Retinal pigment epithelial cell (primary cell): ENCODE results near the genes LIPG and CFAP53.

GRCh38 chr18:48714757-48715424 is 176.1 kb downstream of the CTIF start:
- RRBS = no CpG with 5 or more reads among the region's 8 CpGs

- RRBS = 34% methylated on average over 4 of the region's 15 CpGs
Observed at GRCh38 chr18:48782041-48783177, 168.4 kb downstream of the SMAD7 start.

DNA sequence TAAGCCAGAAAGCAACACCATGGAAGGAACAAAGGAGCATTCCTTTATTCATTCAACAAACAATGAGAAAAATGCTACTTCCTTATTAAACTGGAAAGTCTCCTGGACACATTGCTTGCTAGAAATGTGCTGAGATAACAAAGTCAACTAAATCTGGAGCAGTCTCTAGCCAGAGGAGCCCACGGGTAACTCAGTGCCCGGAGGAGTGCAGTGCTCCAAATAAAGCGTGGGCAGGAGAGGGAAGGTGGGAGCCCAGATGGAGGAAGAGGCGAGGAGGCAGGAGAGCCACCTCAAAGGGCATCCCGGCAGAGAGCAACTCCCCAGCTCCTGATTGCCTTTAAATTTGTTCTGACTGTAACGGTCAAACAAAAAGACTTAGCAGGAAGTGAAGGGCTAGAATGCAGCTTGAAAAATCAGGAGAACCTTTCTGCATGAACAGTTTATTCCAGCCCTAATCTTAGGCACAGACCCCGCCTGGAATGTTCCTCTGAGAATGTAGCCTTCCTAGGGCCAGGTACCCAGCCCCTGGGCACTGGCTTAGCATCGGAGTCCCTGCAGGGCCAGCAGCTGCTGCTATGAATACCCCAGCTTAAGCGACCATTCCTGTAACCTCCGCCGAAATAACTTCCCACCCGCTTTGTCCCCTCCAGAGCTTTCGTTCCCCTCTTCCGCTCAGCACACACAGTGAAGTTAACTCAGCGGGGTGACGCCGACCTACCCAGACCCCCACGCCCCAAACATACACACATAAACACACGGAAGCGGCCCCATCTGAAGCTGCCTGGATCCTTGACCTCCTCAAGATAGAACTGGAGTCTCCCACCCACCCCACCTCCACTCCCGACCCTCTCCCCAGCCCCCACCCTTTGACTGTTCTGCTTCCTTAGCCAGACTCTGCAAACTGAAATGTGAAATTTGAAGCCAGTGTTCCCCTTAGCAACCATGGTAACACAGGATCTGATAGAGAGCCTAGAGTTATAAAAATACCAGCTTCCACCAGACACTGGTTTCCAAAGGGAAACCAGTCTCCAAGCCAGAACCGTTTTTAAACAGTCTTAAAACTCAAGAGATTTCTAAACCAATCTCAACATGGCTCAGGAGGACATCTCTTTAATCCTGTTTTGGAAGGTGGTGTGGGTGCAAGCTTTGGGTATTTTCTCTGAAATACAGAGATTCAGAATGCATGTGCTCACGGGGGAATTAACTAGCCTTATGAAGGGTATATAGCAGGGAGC is 123.2 kb downstream of the SMAD7 start:
- RRBS = 59% methylated on average over 4 of the region's 23 CpGs

- RRBS = no CpG with 5 or more reads among the region's 5 CpGs
Observed at GRCh38 chr18:48829853-48830274, 120.9 kb downstream of the SMAD7 start.

GRCh38 chr18:48851418-48851926 is 99.3 kb downstream of the SMAD7 start:
- RRBS = 69% methylated on average over 3 of the region's 12 CpGs

GRCh38 chr18:48862569-48863088 is 88.1 kb downstream of the SMAD7 start:
- RRBS = no CpG with 5 or more reads among the region's 18 CpGs

DNA sequence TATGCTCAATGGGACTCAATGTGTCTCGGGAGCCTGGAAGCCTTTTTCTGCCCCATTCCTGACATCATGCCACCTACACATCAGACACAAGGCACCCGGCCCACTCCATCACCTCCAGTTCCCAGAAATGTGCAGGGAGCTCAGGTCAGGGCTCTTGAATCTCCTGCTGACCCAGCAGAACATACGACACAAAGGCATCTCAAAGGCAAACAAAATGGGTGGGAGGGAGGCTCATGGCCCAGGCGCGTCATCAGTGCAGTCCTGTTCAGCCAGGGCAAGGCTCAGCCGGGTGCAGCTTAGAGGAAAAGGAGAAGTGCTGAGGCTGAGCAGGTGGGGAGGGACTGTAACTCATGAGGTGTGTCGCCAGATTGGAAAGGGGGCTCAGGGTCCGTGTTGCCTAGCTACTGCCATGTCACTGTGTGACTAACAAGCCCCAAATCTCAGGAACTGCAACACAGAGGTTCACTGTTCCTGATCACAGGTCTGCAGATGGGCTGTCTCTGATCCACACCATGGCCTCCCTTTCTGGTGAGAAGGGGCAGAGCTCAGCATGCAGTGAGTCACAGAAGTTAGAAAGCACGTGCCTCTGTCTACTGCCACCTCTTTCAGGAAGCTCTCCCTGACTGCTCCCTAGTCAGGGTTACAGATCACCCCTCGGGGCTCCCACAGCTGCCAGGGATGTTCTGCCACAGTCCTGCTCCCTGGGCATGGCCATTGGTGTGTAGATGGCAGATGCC is 81.8 kb downstream of the SMAD7 start:
- RRBS = no CpG with 5 or more reads among the region's 10 CpGs

DNA sequence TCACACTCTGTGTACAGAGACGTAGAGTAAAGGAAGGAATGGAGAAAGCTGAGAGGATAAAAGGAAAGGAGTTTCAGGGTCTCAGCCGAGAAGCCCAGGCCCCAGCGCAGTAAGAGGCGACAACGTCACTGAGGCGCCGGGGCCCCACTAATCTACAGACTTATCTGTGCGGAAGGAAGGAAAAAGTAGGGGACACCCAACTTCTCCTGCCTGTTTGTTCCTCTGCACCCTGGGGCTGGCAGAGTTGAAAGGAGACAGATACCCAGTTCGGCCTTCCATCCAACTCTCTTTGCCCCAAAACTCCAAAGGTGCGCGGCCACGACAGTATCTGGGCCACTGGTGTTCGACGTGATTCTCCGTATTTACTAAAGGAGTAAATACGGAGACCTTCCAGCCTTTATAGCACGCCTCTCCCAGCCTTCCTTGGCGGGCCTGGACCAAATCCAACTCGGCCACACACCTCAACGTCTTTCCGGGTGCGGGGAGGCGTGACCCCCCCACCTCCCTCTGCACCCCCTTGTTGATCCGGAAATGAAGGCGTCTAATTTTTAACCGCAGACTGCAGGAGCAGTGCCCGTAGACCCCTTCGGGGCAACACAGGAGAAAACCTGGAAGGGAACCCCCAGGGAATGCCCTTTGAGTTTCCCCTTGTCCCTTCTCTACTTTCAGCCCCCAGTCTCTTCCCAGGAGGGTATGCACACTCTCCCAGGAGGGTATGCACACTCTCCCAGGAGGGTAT is 1.6 kb downstream of the SMAD7 start:
- RRBS = 1% methylated on average over 4 of the region's 28 CpGs

DNA sequence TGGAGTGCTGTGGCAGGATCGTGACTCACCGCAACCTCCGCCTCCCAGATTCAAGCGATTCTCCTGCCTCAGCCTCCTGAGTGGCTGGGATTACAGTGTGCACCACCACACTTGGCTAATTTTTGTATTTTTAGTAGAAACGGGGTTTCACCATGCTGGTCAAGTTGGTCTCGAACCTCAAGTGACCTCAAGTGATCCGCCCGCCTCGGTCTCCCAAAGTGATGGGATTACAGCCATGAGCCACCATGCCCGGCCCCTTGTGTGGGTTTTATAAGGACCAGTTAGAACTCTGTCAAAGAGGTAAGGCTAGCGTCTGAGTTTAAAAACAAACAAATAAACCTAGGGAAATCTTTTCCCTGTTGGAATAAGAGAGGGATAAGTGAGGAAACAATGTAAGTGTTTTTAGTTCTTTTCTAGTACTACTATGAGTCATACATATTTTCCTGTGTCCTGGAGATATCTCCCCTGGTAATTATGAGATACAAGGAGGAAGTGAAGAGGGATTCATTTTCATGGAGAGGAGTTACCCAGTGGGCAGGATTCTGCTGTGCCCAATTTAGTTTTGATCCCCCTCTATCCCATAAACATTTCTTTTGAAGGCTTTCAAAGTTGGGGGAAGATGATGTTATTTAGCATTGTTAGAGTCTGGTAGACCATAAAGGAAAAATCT is 9.6 kb upstream of the SMAD7 start:
- RRBS = no CpG with 5 or more reads among the region's 11 CpGs

GRCh38 chr18:48997586-48999066 is 47.4 kb upstream of the SMAD7 start:
- RRBS = no CpG with 5 or more reads among the region's 29 CpGs

DNA sequence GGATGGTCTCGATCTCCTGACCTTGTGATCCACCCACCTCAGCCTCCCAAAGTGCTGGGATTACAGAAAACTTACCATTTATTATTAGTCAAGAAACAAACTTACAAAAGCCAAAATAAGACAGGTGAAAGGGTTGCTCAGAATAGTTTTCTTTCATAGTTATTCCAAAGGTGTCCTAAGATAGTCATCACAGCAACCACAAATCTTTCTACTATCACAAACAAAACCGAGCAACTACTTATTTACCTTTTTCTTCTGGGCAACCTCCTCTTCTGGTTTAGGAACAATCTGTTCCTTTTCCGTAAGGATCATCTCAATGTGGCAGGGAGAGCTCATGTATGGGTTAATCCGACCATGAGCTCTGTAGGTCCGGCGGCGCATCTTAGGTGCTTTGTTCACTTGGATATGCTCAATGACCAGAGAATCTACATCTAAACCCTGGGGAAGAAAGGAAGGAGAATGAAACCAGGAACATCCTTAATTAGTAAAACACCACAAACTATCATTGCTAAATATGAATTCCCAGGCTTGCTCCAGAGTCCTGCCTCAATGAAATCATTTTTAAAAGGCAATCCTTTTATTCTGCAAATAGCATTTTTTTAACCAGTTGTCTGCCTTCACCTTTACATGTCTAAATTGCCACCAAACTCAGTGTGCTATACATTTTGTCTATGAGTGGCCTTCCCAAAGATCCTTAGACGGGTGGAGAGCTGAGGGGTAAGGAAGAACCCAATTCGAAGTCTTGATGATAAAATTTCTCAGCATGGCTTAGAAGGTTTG is 2.3 kb upstream of the C18orf32 start:
- RRBS = no CpG with 5 or more reads among the region's 9 CpGs

- RRBS = under 1% methylated on average over 26 of the region's 76 CpGs
Observed at GRCh38 chr18:49561254-49562384, at the start of gene LIPG. TSS of gene LIPG (plus strand) at chr18:49562057.

- RRBS = no CpG with 5 or more reads among the region's 9 CpGs
Observed at GRCh38 chr18:49629107-49629613, 67.3 kb downstream of the LIPG start.

- RRBS = no CpG with 5 or more reads among the region's 12 CpGs
Observed at GRCh38 chr18:49645660-49646370, 84.0 kb downstream of the LIPG start.

- RRBS = no CpG with 5 or more reads among the region's 10 CpGs
Observed at GRCh38 chr18:49725906-49726606, 87.3 kb downstream of the ACAA2 start.

GRCh38 chr18:50132160-50132809 is 62.7 kb downstream of the MYO5B start:
- RRBS = no CpG with 5 or more reads among the region's 7 CpGs

GRCh38 chr18:50157472-50158059 is 37.4 kb downstream of the MYO5B start:
- RRBS = no CpG with 5 or more reads among the region's 3 CpGs

- RRBS = no CpG with 5 or more reads among the region's 42 CpGs
Observed at GRCh38 chr18:50266188-50266821, at the start of gene CFAP53. TSS of gene CFAP53 (minus strand) at chr18:50266495.

DNA sequence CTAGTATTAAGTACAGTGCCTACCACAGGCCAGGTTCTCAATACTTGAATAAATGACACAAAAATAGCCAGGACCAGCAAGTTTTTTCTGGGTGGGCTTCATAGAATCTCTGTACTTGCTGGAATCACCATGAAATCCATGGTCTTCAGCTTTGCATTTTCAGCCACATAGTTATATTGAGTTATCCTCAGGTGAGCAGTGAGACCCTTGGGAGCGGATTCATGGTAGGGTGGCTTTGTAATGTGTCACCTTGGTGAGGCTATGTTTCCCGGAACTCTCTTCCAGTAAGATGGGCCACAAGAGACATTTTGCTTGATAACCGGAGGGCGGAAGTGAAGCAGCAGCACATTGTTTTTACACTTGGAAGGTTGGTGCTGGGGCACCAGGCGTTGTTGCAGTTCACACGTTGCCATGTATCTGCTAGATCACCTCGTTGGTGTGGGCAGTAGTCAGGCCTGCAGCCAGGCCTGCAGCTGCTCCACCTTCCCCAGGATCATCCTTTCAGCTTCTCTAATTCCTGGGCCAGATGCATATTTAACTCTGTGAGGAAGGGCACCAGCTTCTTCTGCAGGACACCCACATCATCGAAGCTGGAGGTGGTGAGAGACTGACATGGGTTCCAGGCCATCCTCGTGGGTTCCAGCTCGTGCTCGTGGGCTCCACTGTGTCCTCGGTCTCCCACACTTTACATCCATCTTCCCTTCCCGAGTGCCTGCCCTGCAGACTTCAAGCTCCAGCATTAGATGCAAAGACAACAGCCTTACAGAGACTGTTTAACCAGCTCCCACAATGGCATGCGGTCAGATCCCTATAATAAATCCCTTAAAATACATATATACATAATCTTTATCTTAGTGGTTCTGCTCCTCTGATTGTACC is 3.0 kb upstream of the CFAP53 start:
- RRBS = no CpG with 5 or more reads among the region's 14 CpGs

- RRBS = no CpG with 5 or more reads among the region's 10 CpGs
Observed at GRCh38 chr18:50559083-50559316, 887 bp upstream of the MAPK4 start.